NCI-H460 (cell line): ENCODE results near the gene SH3BP5L.

GRCh38 chr1:248822427-248822927 lies 3.2 kb downstream of the SH3BP5L start:
RAMPAGE:
- cytosol, long total RNA = no peak
- long total RNA = no peak
- nucleus, long total RNA = no peak

DNA sequence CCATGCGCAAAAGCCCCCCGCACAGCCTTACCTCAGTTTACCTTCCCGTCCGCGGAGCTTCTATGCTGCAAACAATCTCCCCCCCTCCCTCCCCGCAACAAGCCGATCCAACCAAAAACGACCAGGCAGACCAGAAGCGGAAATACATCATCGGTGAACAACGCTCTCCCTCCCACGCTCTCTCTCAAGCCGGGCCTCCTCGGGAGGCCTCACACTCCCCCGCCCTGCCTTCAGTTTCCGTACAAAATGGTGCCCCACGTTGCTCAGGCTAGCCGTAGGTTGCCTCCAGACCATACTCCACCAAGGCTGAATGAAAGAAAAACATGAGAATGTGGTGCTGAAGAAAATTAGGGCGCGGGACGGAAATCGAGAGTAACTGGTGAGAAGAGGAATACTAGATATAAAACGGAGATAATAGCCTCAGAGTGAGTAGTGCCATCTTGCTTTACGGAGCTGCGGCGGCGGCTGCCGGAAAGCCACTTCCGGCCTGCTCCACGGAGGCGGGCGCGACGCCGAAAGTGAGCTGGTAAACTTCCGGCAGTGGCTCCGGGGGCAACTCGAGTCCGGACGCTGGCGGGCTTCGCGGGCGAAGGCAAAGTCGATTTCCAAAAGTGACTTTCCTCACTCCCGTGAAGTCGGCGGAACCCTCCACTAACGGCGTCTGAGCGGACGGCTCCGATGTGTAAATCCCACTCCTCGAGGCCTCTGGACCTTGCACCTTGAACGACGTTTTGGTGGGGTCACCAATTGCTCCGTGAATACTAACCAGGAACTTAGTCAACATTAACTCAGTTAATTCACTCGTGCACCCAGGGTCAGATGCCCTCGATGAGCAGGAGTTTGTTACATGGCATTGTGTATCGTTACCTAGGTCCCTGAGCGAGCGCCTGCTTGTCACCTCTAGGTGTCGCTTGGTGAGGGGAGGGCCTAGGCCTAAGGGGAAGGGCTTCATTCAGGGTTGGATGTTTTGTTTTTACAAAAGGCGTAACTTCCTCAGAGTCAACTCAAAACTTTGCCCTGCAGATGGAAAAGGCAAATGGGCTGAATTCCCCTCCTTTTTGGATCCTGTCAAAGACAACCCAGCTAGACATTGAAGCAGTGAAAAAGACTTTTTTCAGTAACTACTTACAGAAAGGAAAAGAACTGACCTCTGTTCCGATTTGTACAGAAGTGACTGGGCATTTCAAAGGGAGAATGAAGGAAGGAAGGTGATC lies at the start of gene SH3BP5L:
Gene SH3BP5L (minus strand): TSS at position 112 of the 1,214 bp plus-strand sequence.
RAMPAGE:
- cytosol, long total RNA = start-site peak on the minus strand centred at position 90 of the sequence, 20 bp wide, 61 and 25 reads in 2 replicates
- long total RNA = start-site peak on the minus strand centred at position 91 of the sequence, 18 bp wide, 57 and 71 reads in 2 replicates
- nucleus, long total RNA = no peak

RAMPAGE:
- cytosol, long total RNA = no peak
- long total RNA = no peak
- nucleus, long total RNA = no peak
Observed at GRCh38 chr1:248837804-248838129, 257 bp upstream of the ZNF672 start.

RAMPAGE:
- cytosol, long total RNA = no peak
- long total RNA = no peak
- nucleus, long total RNA = no peak
Observed at GRCh38 chr1:248841763-248842444, 3.9 kb downstream of the ZNF672 start.